ENCODE data around the genes IGSF1, MBNL3, USP26 and CT45A1.

DNA sequence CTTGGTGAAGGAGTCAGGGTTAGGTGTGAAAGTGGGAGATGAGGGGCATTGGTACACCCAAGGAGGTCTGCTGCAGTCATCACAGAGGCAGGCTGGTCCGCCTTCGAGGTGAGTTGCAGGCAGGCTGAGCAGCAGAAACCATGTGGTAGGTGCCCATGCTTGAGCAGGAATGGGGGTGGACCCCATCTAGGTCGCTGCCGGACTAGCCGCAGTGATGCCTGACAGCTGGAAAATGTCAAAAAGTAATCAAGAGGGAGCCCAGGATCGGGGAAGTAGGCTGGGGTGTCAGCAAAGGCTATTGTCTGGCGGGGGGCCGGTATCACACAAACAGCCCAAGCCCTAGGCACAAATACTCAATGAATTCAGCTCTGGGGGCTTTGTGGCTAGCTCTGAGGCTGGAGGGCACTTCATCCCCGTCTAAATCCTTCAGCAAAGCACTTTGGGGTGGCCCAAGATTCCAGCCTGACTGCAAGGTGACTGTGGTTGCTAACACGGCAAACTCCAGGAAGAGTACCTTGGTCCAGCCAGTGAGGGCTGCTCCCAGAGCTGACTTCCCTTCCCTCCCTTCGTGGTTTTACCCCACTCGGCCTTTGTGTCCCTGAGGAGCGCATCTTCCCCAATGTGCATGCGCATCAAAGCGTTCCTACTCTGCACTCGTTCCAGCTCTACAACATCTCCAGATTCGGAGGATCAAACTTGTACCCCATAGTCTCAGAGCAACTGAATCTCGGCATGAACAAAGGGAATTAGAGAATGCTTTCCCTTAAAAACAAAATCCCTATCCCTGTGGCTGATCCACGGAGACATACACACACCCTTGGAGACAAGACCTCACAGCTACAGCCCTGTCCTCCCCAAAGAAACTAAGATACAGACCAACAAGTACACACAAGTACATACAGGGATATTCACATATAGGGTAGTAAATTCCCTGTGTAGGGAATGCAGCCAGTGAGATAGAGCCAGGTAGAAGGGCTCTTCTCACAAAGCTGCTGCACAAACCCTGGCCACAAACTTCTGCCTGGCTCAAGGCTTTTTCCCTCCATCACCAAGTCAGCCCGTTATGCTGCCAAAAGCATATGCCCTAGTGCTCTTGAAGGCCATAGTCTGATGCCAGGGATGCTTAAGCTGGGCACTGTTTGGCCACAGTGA, 44.5 kb downstream of the ELF4 start:
- PRO-cap, 2 experiments = no peak in any of the 2 experiments

GRCh38 chrX:130099987-130100705, 10.2 kb downstream of the ELF4 start:
- PRO-cap, 2 experiments = no peak in any of the 2 experiments

DNA sequence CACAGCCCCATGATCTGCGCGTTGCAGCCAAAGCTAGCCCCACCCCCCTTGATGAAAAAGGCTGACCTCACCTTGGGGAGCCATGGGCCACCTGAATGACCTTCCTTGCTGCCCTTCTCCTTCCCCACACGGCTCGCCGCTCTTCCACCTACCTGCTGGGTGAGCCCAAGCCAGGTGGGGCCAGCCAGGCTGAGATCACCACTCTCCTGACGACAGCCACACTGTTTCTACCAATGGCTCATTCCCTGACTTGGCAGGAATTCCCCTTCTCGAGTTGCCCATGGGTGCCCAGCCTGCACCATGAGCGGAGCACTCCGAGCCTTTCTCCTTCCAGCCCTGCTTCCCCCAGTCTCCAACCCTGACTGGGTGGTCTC, 4.0 kb upstream of the ELF4 start:
- PRO-cap, 2 experiments = no peak in any of the 2 experiments

GRCh38 chrX:130129642-130130416, 19.5 kb upstream of the ELF4 start:
- PRO-cap, 2 experiments = no peak in any of the 2 experiments

DNA sequence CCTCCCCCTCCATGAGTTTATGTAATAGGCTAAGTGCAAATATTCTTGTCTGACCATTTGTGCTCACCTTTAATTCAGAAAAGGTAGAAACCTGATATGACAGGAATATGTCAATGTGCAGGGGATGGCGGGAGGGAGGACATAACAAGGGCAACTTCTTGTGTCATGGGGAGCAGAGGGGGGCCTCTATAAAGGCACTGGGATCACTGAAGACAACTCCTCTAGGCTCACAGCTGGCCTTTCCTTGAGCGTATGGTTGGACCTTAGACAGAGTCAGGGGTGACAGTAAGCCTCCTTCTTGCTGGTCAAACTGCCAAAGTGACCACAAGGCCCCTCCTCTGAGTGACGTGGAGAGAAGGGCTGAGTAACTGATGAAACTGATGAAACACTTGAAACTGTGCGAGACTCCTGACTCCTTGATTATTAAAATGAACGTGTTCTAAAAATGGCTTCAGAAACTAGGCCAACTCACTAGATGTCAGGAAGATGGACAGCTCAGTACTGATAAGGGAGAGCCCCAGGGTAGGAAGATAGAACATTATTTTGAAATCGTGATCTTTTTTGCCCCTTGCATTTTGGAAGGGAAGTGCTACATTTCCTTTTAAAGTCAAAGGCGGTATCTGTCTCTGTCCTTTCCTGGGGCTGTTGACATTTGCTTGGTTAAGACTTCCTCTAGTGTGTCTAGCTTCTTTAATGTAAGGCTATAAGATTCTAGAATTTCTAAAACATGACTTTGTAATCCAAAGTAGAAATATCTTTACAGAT, 1.5 kb downstream of the RAB33A start:
- PRO-cap, 2 experiments = peak in 2 of 2 experiments; most common plus-strand start position 392 of the sequence (in 2); most common minus-strand start position 254 of the sequence (in 2)

- PRO-cap, 2 experiments = no peak in any of the 2 experiments
Measured at GRCh38 chrX:130299639-130300215, 31.0 kb upstream of the ZNF280C start.

GRCh38 chrX:130523748-130524659, 122.2 kb downstream of the RBMX2 start:
- PRO-cap, 2 experiments = no peak in any of the 2 experiments

GRCh38 chrX:130550168-130550583, 148.4 kb downstream of the RBMX2 start:
- PRO-cap, 2 experiments = no peak in any of the 2 experiments

GRCh38 chrX:131278922-131279340, 10.2 kb downstream of the IGSF1 start:
- PRO-cap, 2 experiments = no peak in any of the 2 experiments

- PRO-cap, 2 experiments = no peak in any of the 2 experiments
Measured at GRCh38 chrX:131289148-131289840, at the start of gene IGSF1. TSS of gene IGSF1 (minus strand) at chrX:131289306.

- PRO-cap, 2 experiments = peak in 1 of 2 experiments; most common minus-strand start chrX:132480743 (in 1)
Measured at GRCh38 chrX:132480214-132481375, 8.2 kb downstream of the MBNL3 start.

GRCh38 chrX:132488377-132488588, 555 bp downstream of the MBNL3 start:
- PRO-cap, 2 experiments = peak in 1 of 2 experiments; most common plus-strand start chrX:132488463 (in 1)

- PRO-cap, 2 experiments = peak in 2 of 2 experiments; most common plus-strand start chrX:132489090 (in 2); most common minus-strand start chrX:132489033 (in 1)
Measured at GRCh38 chrX:132488589-132489214, at the start of gene MBNL3. TSS of gene MBNL3 (minus strand) at chrX:132489038.

- PRO-cap, 2 experiments = no peak in any of the 2 experiments
Measured at GRCh38 chrX:133097014-133097444, at the start of gene USP26. TSS of gene USP26 (minus strand) at chrX:133097109.

- PRO-cap, 2 experiments = no peak in any of the 2 experiments
Measured at GRCh38 chrX:134546080-134546812, 86.3 kb downstream of the HPRT1 start.

DNA sequence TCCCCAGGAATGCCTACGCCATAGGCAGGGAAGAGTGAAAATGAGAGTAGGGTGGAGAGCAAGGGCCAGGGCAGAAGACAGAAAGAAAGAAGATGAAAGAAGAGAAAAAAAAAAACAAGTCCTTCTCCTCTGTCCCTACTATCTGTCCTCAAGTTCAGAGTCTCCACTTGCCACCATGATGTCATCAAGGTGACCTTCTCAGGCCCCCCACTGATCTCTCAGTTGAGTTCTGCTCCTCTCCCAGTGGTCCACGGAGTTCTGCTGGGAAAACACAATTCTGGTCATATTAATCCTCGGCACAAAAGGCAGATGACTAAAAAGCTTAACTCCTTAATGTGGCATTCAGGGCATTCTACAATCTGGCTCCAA, 94.6 kb downstream of the HPRT1 start:
- PRO-cap, 2 experiments = no peak in any of the 2 experiments

DNA sequence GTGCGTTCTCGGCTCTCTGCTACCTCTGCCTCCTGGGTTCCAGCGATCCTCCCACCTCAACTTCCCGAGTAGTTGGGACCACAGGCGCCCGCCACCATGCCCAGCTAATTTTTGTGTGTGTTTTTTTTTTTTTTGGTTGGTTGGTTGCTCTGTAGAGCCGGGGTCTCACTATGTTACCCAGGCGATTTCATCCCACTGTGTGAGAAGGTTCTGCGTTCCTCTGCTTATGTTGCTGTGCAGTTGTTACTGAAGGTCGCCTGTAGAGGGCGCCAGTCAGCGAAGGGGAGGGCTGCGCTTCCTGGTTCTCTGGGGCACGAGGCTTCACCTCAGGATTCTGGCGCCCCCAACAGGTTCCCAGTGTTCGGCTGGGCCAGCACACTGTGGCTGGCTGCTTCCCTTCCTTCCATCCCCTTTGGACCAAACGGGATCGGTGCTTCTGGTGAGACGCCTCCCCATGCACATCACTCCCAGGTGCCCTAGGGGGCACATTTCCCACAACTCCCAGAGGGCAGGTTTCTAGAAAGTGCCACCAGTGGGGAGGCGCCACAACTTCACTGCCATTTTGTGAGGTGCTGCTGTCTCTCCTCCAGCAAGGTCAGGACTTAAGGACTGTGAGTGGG, at the start of gene CT45A1:
Gene CT45A1, plus strand, starts transcription at position 543 of the 620 bp plus-strand sequence.
- PRO-cap, 2 experiments = no peak in any of the 2 experiments

GRCh38 chrX:136046642-136047251, 61.5 kb downstream of the SLC9A6 start:
- PRO-cap, 2 experiments = no peak in any of the 2 experiments

DNA sequence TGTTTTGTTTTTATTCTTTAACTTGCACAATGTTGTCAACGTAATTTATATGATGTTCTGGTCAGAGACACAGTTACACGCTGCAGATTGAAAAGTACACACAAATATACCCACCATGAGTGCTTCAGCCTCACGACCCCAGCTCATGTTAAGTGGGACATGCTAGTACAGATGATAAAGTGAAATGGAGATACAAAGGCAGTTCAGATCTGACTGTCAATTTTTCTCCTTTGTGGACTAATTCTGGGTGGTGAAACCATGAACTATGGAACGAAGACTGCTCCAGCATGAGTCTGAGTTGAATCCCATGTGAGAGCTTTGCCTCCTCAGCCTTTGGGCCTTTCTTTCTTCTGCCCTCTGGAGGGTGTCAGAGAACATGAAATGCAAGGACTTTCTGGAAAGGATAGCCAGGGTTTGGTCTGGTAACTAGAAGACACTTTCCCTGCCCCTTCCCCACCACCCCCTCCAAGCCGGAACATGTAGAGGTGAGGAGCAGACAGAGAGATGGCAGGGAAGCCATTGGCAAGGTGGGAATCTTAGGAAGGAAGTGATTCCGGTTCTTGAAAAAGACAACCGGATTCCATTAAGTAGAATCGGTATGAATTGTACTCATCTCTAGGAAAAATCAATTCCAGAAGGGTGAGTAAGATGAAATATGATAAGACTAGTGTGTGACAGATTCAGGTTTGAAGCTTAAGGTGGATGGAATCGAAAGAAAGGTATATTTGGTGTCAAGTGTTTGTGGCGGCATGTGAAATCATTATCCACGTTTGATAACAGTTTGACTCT, 30.6 kb upstream of the FHL1 start:
- PRO-cap, 2 experiments = no peak in any of the 2 experiments

GRCh38 chrX:136173901-136174796, 22.7 kb upstream of the FHL1 start:
- PRO-cap, 2 experiments = no peak in any of the 2 experiments